Placental pericyte (primary cell): ENCODE data around the gene INHBB.

DNA sequence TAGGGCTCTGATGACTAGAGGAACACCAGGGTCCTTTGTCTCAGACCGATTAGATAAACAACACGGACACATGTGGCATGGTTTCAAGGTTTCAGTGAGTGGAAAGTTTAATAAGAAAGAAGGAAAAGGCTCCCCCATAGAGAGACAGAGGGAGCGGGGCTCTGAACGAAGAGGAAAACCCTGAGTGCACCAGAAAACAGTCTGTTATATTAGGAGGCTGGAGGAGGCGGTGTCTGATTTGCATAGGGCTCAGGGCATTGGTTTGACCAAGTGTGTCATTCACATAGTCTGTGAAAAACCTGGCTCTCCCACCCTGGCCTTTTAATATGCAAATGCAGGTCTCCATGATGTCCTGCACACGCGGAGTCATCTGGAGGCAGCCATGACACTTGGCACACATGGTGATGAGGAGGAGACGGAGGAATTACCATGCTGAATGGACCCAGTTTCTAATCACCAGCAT, 94.1 kb downstream of the PTPN4 start:
- CAGE, long polyA plus RNA = no peak

DNA sequence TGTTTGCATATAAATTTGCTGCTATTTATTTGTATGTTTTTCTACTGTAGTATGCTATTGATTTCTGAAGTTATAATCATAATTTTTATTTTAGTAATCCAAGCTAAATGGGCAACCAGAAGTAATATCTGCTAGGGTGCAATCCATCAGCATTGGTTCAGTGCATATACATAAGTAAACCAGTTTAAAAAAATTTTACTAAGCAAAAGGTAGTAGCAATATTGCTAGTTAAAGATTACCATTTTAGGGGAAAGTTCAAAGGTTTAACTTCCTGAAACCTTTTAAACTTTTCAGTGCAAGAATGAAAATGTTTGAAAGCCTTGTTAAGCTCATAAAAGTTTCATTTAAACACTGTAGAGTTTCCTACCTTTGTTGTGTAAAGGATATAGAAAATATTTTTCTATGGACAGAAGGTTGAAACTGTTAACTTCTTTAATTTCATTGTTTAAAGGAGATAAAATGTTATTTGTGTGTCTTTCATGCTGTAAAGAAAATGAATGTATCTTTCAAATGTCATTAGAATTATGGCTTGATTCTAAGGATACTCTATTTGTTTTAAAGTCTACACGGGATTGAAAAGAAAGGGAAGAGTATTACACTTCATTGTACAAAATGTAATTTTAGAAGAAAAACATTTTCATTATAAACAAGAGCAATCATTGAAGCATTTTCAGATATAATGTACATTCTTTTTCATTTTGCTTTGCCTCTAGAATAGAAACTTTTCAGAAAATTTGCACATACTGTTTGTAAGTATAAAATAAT, 30.9 kb upstream of the EPB41L5 start:
- CAGE, long polyA plus RNA = no peak

DNA sequence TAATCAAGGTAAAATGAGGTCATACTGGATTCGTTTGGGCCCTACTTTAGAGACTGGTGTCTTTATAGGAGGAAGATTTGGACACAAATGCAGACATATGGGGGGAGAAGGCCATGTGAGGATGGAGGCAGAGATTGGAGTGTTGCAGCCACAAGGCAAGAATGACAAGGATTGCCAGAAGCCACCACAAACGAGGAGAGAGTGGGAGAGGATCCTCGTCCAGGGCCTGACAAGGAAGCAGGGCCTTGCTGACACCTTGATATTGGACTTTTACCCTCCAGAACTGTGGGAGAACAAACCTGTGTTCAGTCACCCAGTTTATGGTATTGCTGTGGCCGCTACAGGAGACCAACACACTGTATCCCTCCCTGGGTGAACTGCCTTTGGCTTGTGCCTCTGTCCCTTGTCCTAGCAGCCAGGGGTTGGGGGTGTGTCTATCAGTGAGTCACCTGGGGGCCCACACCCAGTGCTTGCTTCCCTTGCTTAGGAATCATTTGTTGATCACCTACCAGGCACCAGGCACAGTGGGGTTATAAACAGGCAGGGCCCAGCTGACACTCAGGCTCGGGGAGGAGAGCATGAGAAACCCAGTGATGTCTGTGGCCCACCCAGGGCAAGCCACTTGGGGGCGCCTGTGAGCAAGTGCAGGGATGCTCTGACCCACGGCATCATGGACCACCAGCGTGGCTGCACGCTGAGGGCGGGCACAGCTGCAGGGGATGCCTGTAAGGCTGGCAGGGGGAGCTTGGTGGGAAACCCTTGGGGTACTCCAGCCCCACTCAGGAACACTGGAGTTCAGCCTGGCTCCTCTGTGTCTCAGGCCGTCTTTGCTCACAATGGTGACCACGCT, 17.2 kb downstream of the TMEM185B start:
- CAGE, long polyA plus RNA = no peak

- CAGE, long polyA plus RNA = no peak
These were observed at the start of gene INHBB for GRCh38 chr2:120345644-120346547. INHBB (plus strand) TSS chr2:120346136.

DNA sequence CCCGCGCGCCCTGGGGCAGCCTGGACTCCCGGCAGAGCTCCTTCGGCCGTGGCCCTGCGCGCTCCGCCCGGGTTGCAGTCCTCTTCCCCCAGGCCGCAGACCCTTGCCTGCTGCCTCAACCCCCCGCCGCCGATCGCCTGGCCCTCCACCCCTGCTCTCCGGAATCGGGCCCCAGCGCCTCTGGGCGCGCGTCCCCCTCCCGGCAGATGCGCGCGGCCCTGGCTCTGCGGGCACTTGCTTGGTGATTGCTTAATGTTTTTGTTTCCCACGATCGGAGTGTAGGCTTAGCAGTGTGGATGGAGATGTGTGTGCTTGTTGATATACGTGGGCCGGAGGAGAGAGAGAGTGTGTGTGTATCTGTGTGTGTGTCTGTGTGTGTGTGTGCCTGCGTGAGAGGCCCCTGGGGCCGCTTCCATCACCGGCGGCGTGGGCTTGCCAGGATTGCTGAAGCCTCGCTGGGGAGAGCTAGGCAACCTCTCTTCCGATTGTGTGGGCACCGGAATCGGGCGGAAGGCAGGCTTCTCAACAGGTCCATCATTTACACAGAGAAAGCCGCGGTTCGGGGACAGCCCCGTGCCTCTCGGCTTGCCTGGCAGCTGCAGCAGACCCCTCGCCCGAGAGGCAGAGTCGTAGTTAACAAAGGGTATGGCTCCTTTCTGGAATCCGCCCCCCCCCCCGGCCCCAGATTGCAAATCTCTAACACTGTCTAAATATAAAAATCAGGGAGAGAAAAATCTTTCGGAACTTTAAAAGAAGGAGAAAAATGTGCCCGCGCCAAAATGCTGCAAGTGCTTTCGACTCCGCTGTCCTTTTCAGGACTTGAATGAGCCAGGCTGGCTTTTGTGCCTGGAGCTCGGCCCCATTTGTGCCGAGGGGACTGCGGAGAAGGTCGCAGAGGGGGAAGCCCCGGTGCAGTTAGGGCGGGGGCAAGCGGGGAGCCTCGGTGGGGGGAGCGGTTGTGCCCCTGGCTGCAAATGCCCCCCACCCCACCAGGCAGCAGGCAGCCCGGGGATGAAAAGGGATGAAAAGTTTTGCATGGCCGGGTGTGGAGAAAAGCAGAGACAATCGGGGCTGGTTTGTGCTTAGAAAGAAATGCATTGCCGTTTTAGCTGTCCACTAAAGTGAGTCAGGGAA, 1.2 kb downstream of the INHBB start:
- CAGE, long polyA plus RNA = no peak

DNA sequence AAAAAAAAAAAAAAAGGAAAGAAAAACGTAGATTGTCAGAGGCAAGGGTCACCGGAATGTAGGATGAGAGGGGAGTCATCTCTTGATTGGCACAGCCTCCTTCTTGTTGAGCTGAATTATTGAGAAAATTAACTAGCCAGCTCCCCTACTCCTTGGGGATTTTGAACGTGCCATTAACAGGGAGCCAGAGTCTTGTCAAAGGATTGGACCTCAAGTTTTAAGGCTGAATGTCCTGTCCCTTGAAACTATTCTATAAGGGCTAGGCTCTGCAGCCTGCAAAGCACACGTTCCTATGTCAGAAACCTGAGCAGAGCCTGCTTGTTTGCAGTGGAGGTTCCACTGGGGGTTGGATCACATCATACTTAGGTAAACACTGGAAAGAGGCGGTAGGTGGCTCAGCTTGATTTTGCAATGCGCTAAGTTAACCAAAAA, 2.3 kb downstream of the INHBB start:
- CAGE, long polyA plus RNA = no peak

- CAGE, long polyA plus RNA = no peak
These were observed 179.1 kb downstream of the INHBB start for GRCh38 chr2:120524925-120525552.

- CAGE, long polyA plus RNA = no peak
These were observed 191.9 kb upstream of the GLI2 start for GRCh38 chr2:120543755-120544231.

DNA sequence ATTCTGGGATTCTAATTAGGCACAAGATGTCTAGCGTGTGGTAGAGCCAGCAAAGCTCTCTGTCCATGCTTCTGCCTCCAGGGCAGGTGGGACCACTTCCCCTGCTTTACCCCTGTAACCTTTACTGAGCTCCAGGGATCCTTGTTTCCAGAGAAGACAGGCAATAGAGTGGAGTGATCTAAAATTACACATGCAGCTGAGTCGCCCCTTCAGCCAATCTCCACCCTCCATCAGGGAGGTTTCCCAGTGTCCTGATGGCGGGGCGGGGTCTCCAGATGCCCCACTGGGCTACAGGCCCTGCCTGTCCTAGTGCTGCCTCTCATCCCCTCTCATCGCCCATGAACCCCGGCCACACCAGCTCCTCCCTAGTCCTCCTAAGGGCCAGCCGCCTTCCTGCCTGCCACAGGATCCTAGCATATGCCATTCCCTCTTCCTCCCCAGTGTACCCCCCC, 144.2 kb upstream of the GLI2 start:
- CAGE, long polyA plus RNA = no peak

GRCh38 chr2:120625742-120626408, 109.8 kb upstream of the GLI2 start:
- CAGE, long polyA plus RNA = no peak

DNA sequence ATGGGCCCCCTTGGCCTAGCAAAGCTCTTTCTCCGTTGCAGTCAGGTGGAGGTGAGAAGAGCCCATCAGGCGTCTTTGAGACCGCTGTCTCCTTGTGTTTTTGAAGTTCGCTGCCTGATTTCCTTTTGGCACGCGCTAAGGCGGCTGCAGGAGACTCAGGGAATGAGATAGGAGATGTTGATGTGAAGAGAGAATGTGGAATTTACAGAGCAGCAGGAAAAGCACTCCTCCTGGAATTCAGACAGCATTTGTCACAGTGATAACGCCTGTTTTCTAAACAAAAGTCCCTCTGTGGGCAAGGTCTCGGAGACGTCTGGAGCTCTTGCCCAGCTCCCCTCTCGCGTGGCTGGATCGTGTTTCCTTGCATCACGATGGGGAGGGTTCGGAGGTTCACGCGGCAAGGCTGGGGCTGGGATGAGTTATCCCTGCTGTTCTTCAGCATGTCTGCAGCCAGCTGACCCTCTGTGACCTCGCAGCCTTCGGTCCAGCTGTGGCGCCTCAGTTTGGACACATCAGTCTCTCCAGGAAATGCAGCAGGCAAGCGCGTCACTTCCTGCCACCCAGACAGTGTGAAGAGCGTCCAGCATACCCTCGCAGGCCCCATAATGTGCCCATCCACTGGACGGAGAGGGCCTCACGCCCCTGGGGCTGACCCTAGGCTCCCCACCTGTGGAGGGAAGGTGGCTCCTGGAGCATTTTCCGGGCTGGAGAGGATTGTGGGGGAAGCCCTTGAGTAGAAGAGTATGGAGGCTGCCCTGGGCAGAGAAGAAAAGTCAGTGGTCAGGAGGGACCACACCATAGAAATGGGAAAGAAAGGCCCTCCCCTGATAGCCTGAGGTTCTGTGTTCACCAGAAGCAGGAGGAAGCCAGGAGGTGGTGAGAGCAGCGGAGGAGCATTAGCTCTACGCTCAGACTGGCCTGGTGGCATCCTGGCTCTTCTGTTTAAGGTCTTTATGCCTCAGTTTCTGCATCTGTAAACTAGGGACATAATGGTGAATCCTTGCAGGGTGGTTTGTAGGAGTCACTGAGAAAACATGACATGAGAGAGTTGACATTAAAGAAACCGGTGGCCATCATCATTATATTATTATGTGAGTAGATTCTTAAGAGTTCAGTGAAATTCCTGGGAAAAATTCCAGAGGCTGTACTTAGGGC, 30.4 kb downstream of the GLI2 start:
- CAGE, long polyA plus RNA = no peak

- CAGE, long polyA plus RNA = no peak
These were observed 111.9 kb downstream of the GLI2 start for GRCh38 chr2:120847521-120847979.

- CAGE, long polyA plus RNA = no peak
These were observed 52.8 kb downstream of the CLASP1 start for GRCh38 chr2:121596208-121597098.

- CAGE, long polyA plus RNA = no peak
These were observed 76.5 kb downstream of the TSN start for GRCh38 chr2:121831983-121832318.

GRCh38 chr2:122546047-122546379, 790.6 kb downstream of the TSN start:
- CAGE, long polyA plus RNA = no peak

- CAGE, long polyA plus RNA = no peak
These were observed 408.3 kb upstream of the GYPC start for GRCh38 chr2:126247666-126248093.

GRCh38 chr2:126446203-126446689, 209.7 kb upstream of the GYPC start:
- CAGE, long polyA plus RNA = no peak

DNA sequence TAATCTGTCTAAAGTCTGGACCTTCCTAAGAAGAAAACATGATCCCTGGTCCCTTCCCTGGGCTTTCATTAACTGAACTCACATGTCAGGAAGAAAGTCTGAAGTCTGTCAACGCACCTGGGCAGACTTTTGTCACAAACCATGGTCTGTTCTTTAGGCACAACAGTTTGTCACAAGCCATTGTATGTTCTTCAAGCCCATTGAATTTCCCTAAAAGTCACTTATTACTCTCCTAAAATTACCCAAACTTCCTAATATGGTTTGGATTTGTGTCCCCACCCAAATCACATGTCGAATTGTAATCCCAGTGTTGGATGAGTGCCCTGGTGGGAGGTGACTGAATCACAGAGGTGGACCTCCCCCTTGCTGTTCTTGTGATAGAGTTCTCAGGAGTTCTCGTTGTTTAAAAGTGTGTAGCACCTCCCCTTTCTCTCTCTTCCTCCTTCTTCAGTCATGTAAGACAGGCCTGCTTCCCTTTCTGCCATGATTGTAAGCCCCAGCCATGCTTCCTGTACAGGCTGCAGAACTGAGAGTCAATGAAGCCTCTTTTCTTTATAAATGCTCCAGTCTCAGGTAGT, 11.4 kb upstream of the GYPC start:
- CAGE, long polyA plus RNA = no peak

DNA sequence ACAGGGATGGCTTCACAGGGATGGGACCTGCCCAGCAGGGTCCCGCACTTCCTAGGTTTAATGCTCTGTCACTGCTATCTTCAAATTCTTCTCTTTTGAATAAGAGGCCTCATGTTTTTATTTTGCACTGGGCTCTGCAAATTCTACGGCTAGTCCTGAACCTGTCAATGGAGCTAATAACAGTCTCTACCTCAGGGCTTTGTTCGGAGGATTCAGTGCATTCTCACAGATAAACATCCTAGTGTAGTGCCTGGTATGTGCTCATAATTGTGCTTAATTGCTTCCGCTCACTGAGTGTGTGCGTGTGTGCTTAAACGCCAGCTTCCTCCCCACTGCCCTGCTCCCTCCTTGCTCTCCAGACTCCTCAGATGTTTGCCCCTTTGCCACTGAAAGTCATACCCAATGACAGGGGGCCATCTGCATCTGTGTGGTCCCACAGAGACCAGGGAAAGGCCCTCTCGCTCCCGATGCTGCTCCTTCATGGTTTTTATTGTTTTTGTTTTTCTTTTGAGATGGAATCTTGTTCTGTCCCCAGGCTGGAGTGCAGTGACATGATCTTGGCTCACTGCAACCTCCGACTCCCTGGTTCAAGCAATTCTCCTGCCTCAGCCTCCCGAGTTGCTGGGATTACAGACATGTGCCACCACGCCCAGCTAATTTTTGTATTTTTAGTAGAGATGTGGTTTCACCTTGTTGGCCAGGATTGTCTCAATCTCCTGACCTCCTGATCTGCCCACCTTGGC, 6.8 kb downstream of the GYPC start:
- CAGE, long polyA plus RNA = no peak

GRCh38 chr2:126831414-126832040, 67.2 kb upstream of the TEX51 start:
- CAGE, long polyA plus RNA = no peak